Measurements from ENCODE around the genes TRIM38, H4C3 and BTN2A2.

- RRBS: no CpG with 5 or more reads among the region's 1 CpG
These were observed 127.3 kb upstream of the SCGN start for GRCh38 chr6:25524623-25525139.

DNA sequence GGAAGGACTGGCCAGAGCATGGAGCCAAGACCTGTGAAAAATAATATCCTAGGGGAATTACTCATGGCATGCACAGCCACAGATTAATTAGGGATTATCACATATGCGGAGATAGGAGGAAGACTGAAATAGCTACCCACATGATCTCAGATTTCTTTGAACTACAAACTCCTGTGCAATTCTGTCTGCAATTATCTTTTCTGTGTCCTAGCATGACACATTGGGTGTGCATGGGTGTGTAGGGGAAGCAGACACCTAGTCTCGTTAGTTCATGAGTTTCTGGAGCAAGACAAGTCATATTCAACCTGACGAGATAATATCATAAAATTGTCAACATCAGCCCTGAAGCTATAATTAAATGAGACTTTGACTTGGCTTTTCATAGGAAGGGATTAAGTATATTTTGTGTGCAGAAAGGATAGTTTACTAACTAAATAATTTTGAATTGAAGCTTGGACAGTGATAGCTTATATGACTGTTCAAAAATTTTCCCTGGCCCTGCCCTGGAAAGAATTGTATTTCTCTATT lies 3.6 kb upstream of the SLC17A4 start:
- RRBS: no CpG with 5 or more reads among the region's 3 CpGs

- RRBS: 11% methylated on average over 1 of the region's 11 CpGs
These were observed at the start of gene TRIM38 for GRCh38 chr6:25961903-25962944. Gene TRIM38, plus strand, starts transcription at chr6:25962802.

- RRBS: no CpG with 5 or more reads among the region's 14 CpGs
These were observed 25.0 kb downstream of the TRIM38 start for GRCh38 chr6:25987296-25988399.

GRCh38 chr6:26019785-26020070 lies 523 bp upstream of the H3C1 start:
- RRBS: no CpG with 5 or more reads among the region's 4 CpGs

DNA sequence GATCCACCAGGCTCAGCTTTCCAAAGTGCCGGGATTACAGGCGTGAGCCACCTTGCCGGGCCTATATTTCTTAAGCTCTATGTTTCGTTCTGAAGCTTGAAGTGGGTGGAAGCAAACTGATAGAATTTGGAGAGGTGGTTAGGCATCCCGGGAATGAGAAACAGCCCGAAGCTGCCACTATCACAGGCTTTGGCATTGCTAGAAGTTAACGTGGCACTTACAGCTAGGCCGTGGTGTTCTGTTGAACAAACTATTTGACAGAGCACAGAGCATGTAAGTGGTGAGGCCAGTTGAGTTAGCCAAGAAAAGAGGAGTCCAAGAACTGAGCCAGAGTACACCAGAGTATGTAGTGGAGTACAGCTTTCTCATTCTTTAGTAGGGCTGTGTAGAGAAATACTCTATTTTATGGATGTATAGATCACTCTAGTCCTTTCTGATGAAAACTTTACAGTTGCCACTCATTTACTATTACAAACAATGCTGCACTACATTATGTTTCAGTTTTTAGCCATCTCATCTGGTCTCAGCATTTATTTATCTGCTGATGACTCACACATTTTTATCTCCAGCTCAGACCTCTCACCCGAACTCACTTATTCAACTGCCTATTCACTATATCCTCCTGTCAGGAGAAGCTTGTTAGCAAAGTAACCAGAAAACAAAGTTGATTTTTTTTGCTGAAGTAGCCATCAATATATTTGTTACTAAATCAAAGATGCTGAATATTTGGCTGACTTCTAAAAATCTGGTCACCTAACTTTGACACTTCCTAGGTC lies 1.6 kb downstream of the H4C2 start:
- RRBS: 93% methylated on average over 2 of the region's 9 CpGs

- RRBS: no CpG with 5 or more reads among the region's 3 CpGs
These were observed 2.2 kb downstream of the H1-2 start for GRCh38 chr6:26054075-26054386.

GRCh38 chr6:26103812-26104776 lies at the start of gene H4C3:
Gene H4C3, plus strand, starts transcription at chr6:26103933.
- RRBS: 2% methylated on average over 9 of the region's 49 CpGs

GRCh38 chr6:26130002-26130534 lies 6.1 kb downstream of the H2AC6 start:
- RRBS: no CpG with 5 or more reads among the region's 9 CpGs

DNA sequence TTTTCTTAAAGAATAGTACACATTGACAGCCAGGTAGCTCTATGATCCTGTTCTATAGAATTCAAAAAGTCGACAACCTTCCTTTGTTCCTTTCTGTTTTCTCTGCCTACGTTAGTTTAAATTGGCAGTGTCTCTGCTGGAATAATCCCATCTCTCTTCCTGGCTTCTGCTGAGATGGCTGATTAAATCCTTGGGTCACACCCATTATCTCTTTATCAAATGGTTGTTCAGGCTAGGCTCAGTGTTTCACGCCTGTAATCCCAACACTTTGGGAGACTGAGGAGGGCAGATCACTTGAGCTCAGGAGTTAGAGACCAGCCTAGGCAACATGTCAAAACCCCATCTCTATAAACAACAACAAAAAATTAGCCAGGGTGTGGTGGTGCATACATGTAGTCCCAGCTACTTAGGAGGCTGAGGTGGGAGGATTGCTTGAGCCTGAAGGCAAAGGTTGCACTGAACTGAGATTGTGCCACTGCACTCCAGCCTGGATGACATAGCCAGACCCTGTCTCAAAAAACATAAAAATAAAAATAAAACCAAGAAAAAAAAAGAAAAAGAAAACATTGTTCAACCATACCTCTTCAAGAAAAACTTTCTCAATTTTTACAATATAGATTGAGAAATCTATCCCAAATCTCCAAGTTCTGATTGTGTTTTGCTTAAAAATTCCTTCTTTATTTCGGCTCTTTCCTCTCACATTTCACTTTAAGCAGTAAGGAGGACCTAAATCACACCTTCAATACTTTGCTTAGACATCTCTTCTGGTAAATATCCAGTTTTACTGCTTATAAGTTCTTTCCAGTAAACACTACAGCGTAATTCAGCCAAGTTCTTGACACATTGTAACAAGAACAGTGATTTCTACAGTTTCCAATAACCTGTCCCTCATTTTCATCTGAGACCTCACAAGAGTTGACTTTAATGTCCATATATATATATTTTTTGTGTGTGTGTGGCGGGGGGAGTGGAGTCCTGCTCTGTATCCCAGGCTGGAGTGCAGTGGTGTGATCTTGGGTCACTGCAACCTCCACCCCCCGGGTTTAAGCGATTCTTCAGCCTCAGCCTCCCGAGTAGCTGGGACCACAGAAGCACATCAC lies 8.0 kb downstream of the H2AC6 start:
- RRBS: no CpG with 5 or more reads among the region's 9 CpGs

GRCh38 chr6:26171037-26171568 lies 12.5 kb upstream of the H2BC6 start:
- RRBS: no CpG with 5 or more reads among the region's 3 CpGs

GRCh38 chr6:26193891-26194840 lies 2.9 kb downstream of the H3C4 start:
- RRBS: no CpG with 5 or more reads among the region's 4 CpGs

DNA sequence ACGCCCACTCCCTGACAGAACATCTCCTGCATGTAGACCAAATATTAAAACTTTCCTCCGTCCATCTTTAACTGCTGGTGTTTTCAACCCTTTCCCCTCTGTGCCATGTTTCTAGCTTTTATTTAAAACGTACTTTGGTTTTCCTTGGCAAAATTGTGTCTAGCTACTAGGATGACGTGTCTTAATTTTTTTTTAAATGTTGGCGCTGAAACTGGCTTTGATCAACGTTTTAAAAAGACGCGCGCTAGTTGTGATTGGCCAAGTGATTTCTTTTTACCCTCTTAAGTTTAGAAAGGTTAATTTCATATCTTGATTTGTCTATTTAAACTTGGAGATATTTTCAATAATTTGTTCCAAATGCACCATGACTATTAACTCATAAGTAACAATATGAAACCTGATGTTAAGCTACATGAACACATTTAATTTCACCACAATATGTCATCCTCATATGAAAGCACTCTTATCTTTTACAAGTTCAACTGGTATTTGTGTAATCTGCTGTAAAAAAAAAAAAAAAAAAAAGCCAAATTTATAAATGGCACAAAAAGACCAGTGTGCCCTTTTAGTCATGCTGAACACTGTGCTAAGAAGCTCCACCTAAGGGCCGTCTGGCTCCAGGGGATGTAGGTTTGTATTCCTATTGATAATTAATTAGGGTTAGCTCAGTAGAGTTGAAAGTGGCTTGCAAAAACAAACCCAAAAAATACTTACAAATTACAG lies 452 bp upstream of the H3C4 start:
- RRBS: no CpG with 5 or more reads among the region's 10 CpGs

DNA sequence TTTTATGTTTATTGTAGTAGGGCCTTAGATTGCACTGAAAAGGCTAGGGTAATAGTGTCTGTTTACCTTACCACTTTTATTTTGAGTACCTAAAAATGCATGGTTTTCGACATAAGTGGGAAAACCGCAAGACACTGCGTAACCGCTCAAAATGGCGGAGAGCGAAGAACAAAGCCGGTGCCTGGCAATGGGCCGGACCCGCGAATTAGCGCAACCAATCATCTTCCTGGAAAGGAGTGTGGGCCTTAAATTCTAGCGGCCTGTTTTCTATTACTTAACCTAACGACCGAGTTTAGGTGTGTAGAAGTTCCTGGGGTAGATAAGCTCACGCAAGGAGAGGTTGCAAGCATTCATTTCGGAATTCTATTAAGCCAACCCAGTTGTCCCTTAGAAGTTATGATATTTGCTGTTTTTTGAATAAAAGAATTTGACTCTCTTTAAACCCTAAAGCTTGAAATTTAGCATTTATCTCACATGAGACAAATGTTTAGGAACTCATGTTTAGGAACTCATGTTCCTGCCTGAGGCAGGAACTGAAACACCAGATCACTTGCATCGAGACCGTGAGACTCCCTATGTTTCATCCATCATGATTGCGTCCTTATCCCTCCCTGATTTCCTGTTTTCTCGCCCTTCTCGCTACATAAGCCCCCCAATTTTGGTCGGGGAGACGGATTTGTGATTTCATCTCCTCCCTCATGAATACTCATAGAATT lies 931 bp downstream of the H4C5 start:
- RRBS: no CpG with 5 or more reads among the region's 23 CpGs

- RRBS: no CpG with 5 or more reads among the region's 19 CpGs
These were observed 764 bp downstream of the H4C8 start for GRCh38 chr6:26284539-26285001.

- RRBS: no CpG with 5 or more reads among the region's 5 CpGs
These were observed 26.7 kb upstream of the H4C8 start for GRCh38 chr6:26312100-26312376.

- RRBS: no CpG with 5 or more reads among the region's 28 CpGs
These were observed at the start of gene BTN2A2 for GRCh38 chr6:26383028-26384112. Gene BTN2A2, plus strand, starts transcription at chr6:26383108.

- RRBS: no CpG with 5 or more reads among the region's 12 CpGs
These were observed 16.1 kb downstream of the BTN2A1 start for GRCh38 chr6:26473559-26474490.

- RRBS: no CpG with 5 or more reads among the region's 3 CpGs
These were observed 21.1 kb upstream of the BTN1A1 start for GRCh38 chr6:26479037-26479398.

Data from GM12891 (cell line).